Right ventricle myocardium (tissue), 1 donor: ENCODE measurements around the genes ARHGDIG and GNG13.

DNA sequence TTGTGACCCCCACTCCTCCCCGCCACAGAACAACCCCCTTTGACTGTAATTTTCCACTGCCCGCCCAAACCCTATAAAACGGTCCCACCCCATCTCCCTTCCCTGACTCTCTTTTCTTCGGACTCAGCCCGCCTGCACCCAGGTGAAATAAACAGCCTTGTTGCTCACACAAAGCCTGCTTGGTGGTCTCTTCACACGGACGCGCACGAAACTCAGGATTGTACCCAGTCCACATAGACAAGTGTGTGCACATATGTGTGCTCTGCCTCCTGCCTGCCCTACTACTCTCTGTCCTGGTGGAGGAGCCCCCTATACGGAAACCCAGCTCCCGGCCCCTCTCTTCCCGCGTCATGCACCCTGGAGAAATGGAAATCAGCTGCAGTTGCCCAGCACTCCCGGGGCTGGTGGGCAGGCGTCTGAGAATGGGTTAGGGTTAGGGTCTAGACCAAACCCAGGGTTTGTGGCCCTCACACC is 2.4 kb upstream of the RHBDF1 start:
- PRO-cap, 2 experiments, result no peak in any of the 2 experiments

GRCh38 chr16:92933-93542 is 15.0 kb downstream of the MPG start:
- PRO-cap, 2 experiments, result no peak in any of the 2 experiments

- PRO-cap, 2 experiments, result no peak in any of the 2 experiments
These were observed 14.4 kb downstream of the NPRL3 start for GRCh38 chr16:123888-124570.

GRCh38 chr16:280230-280913 is at the start of gene ARHGDIG:
Gene ARHGDIG (plus strand): TSS chr16:280591.
- PRO-cap, 2 experiments, result peak in 2 of 2 experiments; most common plus-strand start chr16:280368 (in 2)

GRCh38 chr16:522693-523026 is 4.9 kb upstream of the CAPN15 start:
- PRO-cap, 2 experiments, result no peak in any of the 2 experiments

DNA sequence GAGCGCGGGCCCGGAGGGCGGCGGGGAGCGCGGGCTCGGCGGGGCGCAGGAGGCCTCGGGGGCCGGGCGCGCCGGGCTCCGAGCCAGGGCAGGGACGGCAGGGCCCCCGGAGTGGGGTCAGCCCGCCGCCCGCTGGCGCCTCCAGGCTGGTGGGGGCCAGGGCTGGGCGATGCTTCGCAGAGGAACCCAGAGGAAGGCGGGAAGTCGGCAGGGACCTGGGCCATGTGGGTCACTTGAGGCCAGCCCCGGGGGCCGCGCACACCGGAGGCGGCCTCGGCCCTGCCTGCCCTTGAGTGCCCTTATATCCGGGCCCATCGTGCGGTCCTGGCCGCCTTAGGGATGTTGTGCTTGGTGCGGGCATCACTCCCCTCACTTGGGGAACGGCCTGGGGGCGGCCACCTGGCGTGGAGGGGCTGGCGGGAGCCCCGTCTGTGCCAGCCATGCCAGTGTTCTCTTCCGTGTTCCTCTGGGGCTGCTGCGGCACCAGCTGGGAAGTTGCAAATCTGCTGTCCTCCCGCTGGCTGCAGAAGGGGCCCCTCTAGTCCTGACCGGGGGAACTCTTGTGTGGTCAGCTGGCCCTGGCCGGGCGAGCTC is 669 bp downstream of the CAPN15 start:
- PRO-cap, 2 experiments, result no peak in any of the 2 experiments

DNA sequence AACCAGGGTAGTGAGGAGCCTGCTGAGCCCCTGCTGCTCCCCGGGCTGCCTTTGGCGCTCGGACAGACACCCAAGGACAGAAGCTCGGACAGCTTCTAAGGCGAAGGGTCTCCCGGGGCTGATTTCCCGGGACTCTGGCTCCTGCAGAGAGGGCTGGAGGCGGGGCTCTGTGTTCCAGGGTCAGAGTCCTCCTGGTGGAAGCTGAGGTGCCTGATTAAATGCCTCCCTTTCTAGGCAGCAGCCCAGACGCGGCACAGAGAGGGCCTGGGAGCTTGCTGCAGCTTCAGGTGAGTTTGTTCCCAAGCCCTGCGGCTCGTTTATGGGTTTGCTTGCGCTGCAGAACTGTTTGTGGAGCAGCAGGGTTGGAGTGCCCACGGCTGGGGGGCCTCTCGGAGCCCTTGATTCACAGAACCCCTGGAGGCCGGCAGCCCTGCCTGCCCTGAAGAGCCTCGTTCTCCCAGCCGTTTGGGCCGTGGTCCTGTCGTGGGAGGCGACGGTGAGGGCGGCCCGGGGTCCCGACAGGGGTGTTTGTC is 6.3 kb downstream of the CAPN15 start:
- PRO-cap, 2 experiments, result no peak in any of the 2 experiments

- PRO-cap, 2 experiments, result no peak in any of the 2 experiments
These were observed 13.4 kb downstream of the CAPN15 start for GRCh38 chr16:540735-541485.

DNA sequence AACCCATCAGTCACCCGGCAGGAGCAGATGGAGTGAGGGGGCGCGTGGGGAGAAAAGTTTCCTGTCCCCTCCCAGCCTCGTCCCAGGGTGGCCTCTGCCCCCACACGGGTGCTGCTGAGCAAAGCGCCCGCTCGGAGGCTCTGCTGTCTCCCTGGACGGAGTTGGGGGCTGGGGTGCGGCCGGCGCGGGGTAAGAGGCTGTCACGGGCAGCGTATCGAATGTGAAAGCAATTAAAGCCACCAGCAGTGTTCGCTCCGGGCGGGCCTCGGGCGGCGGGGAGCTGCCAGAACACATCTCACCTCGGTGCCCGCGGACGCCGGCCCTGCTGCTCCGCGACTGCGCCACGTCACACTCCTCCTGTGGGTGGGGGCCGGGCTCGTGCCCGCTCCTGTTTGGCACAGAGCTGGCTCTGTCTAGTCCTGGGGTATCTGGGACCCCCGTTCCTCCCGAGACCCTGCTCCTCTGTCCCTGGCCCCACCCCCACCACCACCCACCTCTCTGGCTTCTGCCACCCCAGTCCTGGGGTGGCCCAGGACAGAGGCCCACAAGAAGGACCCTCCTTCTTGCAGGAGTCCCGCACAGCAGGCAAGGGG is 5.1 kb upstream of the PRR35 start:
- PRO-cap, 2 experiments, result no peak in any of the 2 experiments

DNA sequence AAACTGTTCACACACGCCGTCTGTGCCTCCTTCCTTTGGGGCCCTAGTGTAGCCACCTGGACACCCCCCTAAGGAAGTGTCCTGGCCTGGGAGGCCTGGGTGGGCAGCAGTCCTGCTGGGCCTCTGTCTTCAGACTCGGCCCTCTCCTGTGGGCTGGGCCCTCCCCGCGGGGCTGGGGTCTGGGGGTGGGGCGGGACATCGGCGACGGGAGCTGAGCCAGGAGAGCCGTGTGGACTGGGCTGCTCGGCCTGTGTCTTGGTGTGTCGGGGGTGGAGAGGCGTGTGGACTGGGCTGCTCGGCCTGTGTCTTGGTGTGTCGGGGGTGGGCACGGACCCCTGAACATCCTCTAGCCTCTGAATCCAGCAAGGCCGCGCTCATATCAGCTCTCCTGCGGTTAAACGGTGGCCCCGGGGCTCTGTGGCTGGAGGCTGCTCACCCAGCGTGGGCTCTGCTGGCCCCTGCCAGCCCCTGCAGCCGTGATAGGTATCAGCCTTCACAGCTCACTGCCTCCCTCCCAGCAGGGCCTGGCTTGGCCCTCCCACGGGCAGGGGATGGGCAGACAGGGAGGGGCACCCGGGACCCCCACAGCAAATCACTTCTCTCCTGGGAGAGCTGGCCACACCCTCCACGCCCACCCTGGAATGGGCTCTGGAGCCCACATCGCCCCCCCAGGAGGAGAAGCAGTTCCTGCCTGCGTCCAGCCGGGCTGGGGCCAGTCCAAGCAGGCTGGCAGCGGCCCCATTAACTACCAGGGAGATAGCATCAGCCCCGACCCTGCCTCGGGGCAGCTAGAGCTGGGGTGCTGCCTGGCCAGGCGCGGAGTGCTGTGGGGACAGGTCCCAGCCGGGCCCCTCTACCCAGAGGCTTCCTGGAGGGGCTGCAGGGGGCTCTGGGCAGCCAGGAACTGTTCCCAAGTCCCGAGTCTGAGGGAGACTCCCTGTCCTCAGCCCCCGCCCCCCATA is 1.0 kb upstream of the NHLRC4 start:
- PRO-cap, 2 experiments, result no peak in any of the 2 experiments

DNA sequence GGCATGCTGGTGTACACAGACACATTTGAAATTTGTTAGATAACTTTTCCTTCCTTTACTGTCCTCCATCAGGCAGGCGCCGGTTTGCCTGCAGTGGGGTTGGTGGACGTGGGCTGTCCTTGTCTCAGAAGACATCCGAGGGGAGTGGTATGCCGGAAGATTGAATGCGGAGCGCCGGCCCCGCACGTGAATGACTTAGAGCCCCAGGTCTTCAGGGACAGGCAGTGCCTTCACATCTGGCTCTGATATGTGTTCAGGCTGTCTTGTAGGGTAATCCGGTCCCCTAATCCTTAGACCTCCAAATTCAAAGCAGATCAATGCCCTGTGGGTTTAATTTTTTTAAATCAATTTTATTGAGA is 13.4 kb downstream of the RAB40C start:
- PRO-cap, 2 experiments, result no peak in any of the 2 experiments

DNA sequence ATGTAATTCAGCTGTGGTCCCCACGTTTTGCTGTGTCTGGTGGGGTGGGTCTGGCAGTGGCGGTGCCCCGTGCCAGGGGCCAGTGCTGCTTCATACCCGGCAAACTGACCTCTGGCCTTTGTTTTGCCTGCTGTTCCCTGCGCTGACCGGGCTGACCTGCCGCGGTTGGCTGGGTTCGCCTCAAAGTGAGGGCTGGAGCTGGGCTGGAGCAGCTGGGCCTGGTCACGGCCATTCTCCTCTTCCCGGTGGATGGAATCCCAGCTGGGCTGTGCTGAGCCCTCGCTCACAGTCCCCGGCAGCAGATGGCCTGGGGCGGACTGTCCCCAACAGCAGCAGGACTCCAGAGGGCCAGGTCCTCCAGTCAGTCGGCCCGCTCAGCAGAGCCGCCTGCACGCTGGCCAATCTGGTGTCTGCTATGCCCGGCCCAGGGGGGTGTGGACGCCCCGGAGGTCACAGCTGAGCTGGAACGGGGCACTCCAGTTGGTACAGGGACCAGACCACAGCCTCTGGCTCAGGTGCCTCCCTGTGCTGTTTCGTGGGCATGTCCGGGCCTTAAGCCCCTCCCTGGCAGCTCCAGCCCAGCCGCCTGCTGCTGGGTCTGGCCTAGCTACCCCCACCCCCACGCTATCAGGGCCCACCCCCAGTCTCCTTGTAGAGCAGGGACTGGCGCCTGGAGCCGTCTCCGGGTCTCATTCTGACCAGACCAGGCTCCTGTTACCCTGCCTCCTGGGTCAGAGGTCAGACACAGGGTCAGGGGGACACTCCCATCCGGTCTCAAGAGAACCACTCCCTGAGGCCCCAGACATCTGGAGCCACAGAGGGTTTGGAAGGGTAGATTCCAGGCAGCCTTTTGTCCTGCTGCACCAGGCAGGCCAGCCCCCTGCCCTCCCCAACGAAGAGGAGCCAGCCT is 1.3 kb upstream of the WFIKKN1 start:
- PRO-cap, 2 experiments, result no peak in any of the 2 experiments

DNA sequence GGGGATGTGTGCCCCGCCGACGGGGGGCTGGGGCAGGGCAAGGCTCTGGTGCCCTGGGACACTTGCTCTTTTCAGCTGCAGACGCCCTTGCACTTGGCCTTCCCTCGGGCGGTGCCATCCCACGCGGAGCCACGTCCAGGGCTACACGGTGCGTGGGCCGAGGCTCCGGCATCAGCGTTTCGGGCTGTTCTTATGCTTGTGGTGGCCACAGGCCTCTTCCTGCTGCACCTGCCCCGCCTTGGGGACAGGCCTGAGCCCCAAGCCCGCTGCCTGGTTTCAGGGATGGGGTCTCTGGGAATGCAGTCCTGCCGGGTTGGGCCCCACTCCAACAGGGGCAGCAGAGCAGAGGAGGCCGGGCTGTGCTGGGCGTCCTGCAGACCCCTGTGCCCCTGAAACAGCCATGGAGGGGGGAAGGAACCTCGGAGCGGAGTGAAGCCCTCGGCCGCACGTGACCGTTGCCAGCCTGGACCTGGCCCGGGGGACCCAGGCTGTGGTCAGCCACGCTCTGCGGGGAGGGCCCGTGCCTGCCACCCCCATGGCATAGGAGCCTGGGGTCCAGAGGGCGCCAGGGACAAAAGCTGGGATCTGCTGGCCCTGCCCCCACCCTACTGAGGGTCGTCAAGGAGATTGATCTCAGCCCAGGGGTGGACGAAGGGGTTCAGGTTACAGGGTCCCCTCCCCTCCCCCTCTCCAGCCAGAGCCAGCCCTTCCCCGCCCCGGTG is 464 bp upstream of the WFIKKN1 start:
- PRO-cap, 2 experiments, result no peak in any of the 2 experiments

GRCh38 chr16:647053-647972 is 1.9 kb upstream of the WDR90 start:
- PRO-cap, 2 experiments, result no peak in any of the 2 experiments

GRCh38 chr16:678765-679123 is 1.5 kb upstream of the STUB1 start:
- PRO-cap, 2 experiments, result no peak in any of the 2 experiments

DNA sequence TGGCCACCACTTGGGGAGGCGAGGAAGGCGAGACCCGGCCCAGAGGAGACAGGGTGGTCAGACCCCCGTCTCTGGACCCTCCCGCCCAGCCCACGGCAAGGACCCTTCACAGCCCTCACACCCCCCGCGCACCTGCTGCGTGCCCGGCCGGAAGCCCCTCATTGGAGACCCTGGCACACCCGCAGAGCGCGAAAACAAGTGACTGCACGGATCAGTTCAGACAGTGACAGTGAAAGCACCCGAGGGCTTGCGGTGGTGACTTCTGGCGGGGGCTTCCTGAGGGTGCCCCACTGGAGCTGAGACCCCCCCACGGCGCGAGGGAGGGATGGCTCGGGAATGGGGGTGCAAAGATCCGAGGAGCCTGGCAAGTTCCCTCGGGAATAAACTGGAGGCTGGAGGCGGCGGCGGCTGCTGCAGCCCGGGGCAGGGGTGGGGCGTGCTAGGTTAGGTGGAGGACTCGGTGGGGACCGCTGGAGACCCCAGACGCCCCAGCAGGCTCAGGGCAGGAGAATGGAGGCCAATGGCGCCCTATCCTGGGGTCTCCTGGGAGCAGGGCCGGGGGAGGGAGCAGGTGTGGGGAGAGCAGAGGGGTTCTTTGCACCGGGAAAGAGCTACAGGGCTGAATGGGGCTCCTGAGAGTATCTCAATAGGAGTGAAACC is 740 bp upstream of the FBXL16 start:
- PRO-cap, 2 experiments, result no peak in any of the 2 experiments

DNA sequence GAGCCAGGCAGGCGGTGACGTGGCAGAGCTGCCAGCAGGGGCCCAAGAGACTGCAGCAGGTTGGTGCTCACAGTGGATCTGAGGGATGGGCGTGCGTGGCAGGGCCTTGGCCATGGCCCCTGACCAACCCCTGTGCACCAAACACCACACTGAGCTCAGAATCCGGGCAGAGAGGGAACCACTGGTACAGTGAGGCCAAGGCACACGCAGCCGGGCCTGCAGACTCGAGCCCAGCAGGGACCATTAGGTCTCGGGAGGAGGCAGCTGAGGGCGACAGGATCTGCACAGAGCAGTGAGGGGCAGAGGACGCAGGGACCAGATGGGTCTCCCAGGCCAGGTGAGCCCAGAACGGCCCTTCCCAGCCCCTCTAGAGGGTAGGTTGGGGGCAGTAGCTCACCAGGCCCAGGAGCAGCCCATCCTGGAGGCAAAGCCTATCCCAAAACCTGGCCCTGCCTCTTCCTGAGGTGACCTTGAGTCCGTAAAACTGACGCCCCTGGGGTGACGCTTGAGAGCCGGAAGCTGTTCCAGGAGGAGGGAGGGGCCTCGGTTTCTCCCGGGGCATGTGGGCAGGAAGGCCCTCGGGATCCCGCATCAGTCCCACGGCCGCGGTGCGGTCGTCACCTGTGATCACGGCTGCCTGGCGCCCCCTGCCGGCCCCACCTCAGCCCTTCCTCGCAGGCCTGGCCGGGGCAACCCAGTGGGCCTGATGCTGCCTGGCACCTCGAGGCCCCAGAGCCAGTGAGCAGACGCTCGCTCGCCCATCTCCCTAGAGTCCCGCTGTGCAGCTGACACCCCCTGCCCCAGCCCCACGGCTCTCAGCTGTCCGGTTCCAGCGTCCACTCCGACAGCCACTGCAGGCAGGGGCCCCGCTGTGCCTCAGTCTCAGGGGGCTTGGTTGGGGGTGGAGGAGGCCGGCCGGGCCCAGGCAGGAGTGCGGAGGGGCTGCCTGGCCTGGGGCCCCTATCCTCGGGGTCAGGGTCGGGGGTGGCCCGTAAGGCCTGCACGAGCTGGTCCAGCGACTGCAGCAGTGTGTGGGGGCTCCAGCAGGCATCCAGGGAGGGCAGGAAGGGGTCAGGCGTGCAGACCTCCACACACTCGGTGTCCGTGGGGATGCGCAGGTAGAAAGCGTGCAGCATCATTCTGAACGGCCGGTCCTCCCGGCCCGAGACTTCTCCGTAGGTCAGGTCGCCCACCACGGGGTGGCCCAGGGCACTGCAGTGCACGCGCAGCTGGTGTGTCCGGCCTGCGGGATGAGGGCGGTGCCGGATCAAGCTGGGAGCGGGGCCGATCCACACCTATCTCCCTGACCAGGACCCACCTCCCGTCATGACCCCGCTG is 2.6 kb downstream of the RPUSD1 start:
- PRO-cap, 2 experiments, result no peak in any of the 2 experiments

DNA sequence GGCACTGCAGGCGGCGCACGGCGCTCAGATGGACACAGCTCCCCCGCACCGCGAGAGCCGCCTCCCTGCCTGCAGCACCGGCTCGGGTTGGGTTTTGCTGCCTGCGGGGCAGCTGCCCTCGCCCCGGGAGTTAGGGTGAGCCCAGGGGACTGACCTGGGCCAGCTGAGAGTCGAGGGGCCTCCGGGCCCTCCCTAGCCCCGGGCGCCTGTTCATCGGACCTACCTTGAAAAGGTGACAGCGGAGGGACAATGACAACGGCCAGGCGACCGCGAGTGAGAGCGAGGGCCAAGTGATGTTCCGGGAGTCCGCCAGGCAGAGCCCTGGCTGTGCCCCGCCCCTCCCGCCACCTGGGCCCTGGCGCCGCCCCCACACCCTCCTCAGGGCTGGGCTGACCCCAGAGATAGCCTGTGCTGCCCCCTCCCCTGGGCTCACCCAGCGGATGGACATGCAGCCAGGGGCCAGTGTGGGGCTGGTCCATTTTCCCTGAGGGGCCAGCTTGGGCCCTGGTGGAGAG is at the start of gene GNG13:
Gene GNG13 (minus strand): TSS at position 292 of the 515 bp plus-strand sequence.
- PRO-cap, 2 experiments, result no peak in any of the 2 experiments

DNA sequence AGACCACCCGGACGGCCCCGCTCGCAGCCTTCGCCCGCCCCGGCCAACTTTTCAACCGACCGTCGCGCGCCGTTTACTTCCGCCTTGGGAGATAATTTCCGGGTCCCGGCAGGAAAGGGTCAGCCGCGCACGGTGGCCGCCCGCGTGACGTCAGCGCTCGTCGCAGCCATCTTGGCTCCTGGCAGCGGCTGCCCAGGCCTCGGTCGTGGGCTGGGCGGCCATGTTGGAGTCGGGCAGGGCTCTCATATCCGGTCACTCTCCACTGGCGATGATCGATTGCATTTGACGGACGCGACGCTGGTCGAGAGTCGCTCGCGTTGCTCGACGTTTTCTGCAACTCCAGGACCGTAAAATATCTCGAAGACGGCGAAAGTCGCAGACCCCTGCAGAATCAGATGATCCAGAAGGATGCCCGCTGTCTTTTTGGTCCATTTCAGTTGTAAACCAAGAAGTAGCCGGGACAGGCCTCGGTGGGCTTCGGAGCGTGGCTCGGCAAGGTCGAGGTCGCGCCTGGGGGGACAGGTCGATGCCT is 7.2 kb upstream of the GNG13 start:
- PRO-cap, 2 experiments, result peak in 2 of 2 experiments; most common plus-strand start position 255 of the sequence (in 2); most common minus-strand start position 86 of the sequence (in 2)

DNA sequence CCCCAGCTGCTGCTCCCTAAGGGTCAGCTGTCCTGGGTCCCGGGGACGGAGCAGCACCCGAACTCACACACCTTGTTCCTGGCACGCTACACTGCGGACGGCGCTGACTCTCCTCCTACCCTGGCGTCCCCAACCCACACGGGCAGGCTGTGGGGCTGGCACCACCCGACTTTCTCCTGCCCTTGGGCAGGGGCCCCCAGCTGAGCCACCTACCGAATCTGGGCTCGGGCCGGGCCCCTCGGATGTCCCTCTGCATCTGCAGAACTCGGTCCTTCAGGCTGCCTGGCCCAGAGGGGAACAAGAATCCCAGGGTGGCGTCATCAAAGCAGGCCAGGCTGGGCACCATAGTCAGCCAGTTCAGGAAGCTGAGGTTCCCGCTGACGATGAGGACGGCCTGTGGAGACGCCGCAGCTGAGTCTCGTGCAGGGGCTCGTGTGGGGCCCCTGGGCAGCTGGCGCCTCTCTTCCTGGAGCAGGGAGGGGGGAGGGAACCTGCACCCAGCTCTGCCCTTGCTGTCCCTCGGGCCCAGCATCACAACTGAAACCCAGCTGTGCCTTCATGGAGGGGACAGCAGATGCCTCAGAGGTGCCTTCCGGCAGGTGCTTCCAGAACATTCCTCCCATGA is 70.5 kb upstream of the GNG13 start:
- PRO-cap, 2 experiments, result no peak in any of the 2 experiments